NCI-H460 (cell line): ENCODE results near the gene NR2C2.

DNA sequence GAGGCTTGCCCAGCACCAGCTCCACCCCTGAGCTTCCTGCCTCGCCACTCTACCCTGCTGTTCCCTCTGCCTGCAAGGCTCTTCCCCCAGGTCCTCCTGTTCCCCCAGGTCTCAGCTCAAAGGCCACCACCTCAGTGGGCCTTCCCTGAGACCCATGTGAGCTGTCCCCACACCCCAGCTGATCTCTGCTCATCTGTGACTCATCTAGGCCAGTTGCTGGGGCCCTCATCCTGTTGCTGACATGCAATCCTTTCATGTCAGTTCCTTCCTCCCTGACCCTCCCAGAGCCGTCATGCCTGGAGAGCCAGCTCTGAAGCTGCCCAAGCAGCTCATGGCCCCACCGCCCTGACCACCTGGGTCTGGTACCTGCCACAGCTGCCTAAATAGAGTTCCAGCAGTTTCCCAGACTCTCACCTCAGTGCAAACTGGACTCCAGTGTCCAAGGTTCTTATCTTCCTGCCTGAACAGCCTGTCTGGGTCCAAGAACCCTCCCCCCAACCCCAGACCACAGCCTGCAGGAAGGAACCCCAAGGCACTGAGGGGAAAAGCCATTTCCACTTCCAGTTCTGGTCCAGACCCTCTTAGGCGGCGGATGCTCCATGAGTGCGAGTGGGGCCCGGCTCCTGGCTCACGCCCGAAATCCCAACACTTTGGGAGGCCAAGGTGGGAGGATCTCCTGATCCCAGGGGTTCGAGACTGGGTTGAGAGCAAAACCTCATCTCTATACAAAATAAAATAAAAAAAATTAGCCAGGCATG lies 116.6 kb upstream of the IQSEC1 start:
RAMPAGE:
- cytosol, long total RNA: no peak
- long total RNA: no peak
- nucleus, long total RNA: no peak

DNA sequence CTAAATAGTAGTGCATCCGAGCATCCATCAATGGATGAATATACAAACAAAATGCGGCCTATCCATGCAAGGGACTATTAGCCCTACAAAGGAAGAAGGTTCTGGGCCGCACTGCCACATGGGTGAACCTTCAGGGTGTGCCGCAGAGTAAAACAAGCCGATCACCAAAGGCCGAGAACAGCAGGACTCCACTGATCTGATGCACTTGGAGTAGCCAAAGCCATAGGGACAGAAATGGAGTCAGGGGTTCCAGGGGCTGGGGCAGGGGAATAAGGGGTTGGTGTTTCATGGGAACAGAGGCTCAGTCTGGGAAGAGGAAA lies 172.8 kb upstream of the IQSEC1 start:
RAMPAGE:
- cytosol, long total RNA: no peak
- long total RNA: no peak
- nucleus, long total RNA: no peak

DNA sequence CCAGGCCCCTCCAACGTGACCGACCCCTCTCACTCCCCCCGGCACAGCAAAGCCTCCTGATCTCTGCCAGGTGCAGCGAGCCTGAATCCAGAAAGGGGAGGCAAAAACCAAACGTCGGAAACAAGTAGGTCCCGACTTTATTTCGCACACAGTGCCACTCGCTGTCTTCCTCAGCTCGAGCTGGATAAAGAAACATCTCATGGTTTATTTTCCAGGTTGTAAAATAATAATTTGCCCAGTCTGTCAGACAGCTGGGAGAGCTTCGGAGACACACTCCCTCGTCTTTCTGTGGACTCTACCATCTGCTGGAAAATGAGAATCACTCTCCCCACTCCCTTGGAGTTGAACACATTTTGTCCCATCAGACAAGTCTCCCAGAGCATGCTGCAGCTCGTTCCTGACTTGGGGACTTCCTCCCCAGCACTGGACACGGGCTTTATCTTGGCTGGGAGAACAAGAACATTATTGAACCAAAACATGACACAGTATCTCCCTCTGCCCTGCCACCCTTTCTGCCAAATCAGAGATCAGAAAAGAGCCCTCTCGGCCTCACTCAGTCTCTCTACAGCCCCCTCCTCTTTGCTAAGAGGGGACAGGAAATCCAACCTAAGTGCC lies 142.8 kb downstream of the NUP210 start:
RAMPAGE:
- cytosol, long total RNA: no peak
- long total RNA: no peak
- nucleus, long total RNA: no peak

DNA sequence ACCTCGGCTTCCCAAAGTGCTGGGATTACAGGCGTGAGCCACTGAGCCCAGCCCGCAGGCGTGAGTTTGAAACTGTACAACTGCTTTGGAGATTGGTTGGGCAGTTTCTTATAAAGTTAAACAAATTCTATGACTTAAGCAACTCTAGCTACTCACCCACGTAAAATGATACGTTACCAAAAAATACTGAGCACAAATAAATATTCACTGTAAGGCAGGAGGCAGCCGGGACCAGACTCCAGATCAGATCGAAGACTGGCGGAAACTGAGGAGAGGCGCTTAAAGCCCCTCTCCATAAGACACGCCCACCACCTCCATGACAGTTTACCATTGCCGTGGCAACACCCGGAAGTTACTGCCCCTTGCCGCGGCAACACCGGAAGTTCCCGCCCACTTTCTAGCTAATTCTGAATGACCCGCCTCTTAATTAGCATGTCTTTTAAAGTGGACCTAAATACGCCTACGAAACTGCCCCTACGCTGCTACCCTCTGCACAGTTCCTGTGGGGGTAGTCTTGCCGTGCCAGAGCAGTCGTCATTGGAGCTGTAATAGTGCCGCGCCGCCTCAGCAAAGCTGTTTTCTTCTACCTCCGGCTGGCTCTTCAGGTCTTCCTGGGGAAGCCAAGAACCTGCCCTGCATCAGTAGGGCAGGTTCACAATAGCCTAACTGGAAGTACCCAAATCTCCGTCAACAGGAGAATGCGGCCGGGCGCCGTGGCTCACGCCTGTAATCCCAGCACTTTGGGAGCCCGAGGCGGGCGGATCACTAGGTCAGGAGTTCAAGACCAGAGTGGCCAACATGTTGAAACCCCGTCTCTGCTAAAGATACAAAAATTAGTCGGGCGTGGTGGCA lies 28.3 kb upstream of the HDAC11 start:
RAMPAGE:
- cytosol, long total RNA: no peak
- long total RNA: no peak
- nucleus, long total RNA: no peak

DNA sequence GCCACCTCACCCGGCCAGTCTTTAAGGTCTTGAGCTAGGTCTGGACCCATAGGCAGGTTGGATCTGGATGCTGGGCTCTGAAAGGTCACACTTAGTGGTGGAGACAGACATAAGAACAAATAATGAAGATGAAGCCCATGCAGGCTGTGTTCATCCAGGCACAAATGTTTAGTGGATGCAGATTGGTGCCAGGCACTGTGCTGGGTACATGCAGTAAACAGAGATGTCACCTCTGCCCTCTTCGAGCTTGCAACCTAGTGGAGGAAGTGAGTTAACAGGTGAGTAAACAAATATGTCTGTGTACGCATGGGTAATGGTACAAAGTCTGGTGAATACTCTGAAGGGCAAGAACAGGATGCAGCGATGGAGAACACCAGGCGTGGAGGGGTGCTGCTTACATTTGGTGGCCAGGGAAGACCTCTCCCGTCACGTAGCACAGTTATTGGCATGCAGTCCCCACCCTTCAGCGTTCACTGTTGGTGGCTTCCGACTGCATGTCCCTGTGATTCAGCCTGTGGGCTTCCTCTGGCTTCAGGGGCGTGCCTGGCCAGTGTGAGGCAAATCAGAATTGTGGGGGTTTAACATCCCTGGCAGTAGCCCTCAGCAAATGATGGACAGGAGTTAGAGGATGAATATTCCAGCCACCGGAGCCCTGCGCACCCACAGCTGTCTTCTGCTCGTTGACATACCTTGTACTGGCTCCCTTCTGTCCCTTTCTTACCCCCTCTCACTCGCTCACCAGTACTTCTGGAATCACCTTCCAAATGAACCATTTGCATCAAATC lies 9.2 kb upstream of the HDAC11 start:
RAMPAGE:
- cytosol, long total RNA: no peak
- long total RNA: no peak
- nucleus, long total RNA: no peak

DNA sequence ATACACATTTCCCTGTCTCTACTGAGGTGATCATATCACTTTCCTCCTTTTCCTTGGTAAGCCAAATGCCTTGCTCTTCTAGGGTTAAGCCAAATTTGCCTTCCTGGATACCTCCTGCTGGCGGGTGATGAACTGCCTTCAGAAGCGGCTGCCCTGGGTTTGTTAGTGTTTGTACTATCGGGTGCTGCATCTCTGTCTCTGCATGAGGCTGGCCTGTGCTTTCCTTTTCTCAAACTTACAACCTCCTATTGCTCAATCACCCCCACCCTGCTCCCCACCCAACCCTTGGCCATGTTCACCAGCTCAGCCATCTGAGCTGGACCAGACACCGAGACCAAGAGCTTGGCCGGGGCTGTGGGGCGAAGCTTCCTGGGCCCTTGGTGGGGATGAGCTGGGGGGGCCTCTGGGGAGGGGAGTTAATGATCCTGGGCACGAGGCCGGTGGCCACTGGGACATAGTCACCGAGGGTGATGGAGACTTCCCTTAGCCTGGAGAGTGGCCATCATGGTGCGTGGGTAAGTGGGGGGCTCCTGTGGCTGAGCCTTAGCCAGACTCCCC lies 16.8 kb upstream of the FBLN2 start:
RAMPAGE:
- cytosol, long total RNA: no peak
- long total RNA: no peak
- nucleus, long total RNA: no peak

GRCh38 chr3:13553451-13553939 lies 4.6 kb downstream of the FBLN2 start:
RAMPAGE:
- cytosol, long total RNA: no peak
- long total RNA: no peak
- nucleus, long total RNA: no peak

DNA sequence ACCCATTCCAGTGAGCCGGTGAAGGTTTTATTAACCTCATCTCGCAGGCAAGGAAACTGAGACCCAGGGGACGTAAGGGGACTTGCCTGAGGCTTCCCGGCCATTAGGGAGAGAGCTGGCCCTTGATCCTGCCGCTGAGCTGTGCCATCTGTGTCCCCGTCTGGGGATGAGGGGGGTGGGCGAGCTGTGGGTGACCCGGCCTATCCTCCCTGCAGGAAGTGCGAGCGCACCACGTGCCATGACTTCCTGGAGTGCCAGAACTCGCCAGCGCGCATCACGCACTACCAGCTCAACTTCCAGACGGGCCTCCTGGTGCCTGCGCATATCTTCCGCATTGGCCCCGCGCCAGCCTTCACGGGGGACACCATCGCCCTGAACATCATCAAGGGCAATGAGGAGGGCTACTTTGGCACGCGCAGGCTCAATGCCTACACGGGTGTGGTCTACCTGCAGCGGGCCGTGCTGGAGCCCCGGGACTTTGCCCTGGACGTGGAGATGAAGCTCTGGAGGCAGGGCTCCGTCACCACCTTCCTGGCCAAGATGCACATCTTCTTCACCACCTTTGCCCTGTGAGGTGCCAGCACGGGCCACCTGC lies 88.5 kb downstream of the FBLN2 start:
RAMPAGE:
- cytosol, long total RNA: no peak
- long total RNA: no peak
- nucleus, long total RNA: no peak

DNA sequence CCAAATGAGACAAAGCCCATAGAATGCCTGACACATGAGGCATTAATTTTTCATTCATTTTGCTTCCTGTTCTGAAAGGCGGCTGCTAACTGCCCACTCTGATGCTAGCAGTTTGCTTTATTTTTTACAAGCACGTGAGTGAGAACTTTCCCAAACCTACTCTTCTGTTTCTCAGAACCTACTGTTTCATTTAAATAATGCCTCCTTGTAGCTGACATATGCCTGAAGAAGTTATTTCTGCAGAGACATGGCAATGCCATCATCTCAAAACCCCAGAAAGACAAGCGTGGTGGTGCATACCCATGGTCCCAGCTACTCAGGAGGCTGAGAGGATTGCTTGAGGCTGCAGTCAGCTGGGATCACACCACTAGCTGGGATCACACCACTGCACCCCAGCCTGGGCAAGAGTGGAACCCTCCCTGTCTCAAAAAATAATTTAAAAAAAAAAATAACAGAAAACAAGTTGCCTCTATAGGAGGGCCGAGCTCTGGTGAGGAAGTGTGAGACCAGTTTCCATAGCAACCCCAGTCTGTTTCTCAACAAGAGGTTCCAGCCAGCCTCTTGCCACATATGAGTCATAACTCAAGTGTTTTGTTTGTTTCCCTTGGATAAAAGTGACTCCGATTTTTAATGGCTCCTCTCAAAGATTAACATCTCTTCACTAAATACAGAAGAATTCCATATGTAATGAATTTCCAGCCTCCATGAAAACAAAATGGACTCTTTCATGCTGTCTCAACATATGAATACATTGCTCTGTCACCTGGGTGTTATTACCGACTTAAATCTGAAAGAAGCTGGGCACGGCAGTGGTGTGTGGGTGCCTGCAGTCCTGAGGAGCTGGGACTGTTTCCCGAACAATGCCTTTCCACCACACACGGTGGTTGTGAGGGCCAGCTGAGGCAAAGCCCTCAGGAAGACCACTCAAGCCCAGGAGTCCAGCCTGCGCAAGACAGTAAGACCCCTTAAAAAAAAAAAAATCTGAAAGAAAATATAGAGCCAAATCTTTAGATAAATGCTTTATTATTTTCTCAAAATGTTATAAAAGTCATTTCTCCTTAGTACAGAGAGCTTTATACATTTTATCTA lies 19.6 kb downstream of the TMEM43 start:
RAMPAGE:
- cytosol, long total RNA: no peak
- long total RNA: no peak
- nucleus, long total RNA: no peak

RAMPAGE:
- cytosol, long total RNA: no peak
- long total RNA: no peak
- nucleus, long total RNA: no peak
Measured at GRCh38 chr3:14297682-14298460, 104.5 kb upstream of the SLC6A6 start.

RAMPAGE:
- cytosol, long total RNA: no peak
- long total RNA: no peak
- nucleus, long total RNA: no peak
Measured at GRCh38 chr3:14366194-14366760, 36.1 kb upstream of the SLC6A6 start.

DNA sequence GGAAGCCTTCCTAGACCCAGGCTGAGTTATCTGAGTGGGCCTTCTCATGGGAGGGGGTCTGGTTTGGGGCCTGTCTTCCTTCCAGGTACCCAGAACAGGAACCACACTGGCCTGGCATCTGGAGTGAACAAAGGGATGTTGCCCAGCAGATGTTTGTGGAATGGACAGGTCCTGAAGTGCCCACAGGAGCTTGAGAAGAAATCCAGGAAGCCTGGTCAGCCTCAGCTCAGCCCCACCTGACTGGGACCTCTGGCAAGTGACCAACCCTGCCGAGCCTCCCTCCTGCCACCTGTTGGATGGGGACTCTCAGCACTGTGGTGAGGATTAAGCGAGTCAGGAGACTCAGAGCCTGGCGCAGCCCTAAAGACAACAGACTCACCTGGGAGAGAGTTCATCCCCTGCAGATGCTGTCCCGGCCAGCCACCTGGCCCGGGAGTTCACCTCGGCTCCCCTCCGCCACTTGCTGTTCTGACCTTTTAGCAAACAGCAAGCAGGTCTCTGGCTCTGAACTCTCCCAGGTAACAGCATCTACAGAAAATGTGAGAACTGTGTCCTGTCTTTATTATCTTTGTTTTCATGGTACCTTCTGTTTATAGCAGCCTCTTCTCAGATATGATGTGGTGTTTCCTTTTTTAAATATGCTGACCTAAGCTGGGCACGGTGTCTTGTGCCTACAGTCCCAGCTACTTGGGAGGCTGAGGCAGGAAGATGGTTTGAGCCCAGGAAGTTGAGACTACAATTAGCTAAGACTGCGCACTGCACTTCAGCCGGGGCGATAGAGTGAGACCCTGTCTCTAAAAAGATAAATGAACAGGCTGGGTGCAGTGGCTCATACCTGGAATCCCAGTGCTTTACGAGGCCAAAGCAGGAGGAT lies 32.6 kb upstream of the SLC6A6 start:
RAMPAGE:
- cytosol, long total RNA: no peak
- long total RNA: no peak
- nucleus, long total RNA: no peak

RAMPAGE:
- cytosol, long total RNA: no peak
- long total RNA: no peak
- nucleus, long total RNA: no peak
Measured at GRCh38 chr3:14391055-14391783, 11.2 kb upstream of the SLC6A6 start.

RAMPAGE:
- cytosol, long total RNA: no peak
- long total RNA: no peak
- nucleus, long total RNA: no peak
Measured at GRCh38 chr3:14402110-14402519, 291 bp upstream of the SLC6A6 start.

RAMPAGE:
- cytosol, long total RNA: no peak
- long total RNA: no peak
- nucleus, long total RNA: no peak
Measured at GRCh38 chr3:14405163-14405643, 2.8 kb downstream of the SLC6A6 start.

GRCh38 chr3:14460559-14461150 lies 58.2 kb downstream of the SLC6A6 start:
RAMPAGE:
- cytosol, long total RNA: no peak
- long total RNA: no peak
- nucleus, long total RNA: no peak

DNA sequence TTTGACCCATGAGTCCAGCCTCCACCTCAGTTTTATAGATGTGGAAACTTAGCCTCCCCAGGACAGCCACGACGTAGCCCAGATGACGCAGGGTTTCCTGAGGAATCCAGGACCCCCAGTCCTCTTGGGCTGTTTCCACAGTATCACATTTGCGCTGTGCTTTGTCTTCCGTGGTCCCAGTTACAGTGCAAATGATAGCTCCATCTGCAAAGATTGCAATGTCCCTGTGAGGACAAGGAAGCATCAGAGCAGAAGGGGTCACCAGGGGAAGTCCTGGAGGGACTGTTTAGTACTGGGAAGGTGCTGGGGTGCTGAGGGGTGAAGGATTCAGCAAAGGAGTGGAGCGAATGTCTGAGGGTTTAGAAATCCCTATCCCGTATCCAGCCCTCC lies 34.2 kb downstream of the FGD5 start:
RAMPAGE:
- cytosol, long total RNA: no peak
- long total RNA: no peak
- nucleus, long total RNA: no peak

GRCh38 chr3:14876970-14877696 lies 58.4 kb downstream of the FGD5 start:
RAMPAGE:
- cytosol, long total RNA: no peak
- long total RNA: no peak
- nucleus, long total RNA: no peak

DNA sequence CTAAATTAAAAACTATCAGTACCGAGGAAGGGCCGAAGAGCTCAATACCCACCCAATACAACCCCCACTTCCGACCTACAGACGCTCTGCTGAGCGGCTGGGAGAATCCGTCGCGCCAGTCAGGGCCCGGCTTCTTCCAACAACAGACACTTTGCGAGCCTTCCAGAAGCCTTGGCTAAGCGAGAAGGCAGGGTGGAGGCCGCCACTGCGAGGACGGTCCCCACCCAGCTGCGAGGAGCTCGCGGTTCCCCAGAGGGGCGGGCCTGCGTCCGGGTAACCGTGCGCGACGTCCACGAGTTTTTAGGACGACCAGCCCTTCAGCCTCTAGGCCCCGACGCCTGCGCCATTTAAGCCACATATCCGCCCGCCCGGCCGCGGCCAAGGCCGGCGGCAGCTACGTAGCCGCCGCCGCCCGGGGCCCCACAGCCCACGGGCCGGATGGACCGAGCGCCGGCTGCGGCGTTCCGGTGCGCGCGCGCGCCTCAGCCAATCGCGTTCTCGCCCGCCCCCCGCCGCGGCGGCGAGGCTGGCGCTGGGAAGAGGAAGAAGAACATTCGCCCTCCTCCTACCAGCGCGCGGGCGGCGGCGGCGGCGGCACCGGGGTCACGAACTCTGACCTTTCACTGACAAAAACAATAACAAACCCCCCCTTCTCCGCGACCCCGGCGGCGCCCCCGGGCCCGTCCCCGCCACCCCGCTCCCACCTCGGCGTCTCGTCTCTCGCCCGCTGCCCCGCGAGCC lies at the start of gene NR2C2:
TSS of gene NR2C2 (plus strand) at position 549 of the 741 bp plus-strand sequence.
RAMPAGE:
- cytosol, long total RNA: start-site peak on the minus strand centred at position 414 of the sequence, 45 bp wide, 492 and 519 reads in 2 replicates
- long total RNA: start-site peak on the minus strand centred at position 415 of the sequence, 40 bp wide, 234 and 868 reads in 2 replicates
- nucleus, long total RNA: no peak

RAMPAGE:
- cytosol, long total RNA: no peak
- long total RNA: no peak
- nucleus, long total RNA: no peak
Measured at GRCh38 chr3:15032432-15033020, 32.6 kb downstream of the MRPS25 start.